Tibial artery (tissue), 1 donor: ENCODE measurements around the genes CD37 and PTH2.

- PRO-cap, result no peak
Measured at GRCh38 chr19:48618399-48619075, 441 bp downstream of the RPL18 start.

GRCh38 chr19:48629466-48630670 is 7.3 kb downstream of the DBP start:
- PRO-cap, result no peak

DNA sequence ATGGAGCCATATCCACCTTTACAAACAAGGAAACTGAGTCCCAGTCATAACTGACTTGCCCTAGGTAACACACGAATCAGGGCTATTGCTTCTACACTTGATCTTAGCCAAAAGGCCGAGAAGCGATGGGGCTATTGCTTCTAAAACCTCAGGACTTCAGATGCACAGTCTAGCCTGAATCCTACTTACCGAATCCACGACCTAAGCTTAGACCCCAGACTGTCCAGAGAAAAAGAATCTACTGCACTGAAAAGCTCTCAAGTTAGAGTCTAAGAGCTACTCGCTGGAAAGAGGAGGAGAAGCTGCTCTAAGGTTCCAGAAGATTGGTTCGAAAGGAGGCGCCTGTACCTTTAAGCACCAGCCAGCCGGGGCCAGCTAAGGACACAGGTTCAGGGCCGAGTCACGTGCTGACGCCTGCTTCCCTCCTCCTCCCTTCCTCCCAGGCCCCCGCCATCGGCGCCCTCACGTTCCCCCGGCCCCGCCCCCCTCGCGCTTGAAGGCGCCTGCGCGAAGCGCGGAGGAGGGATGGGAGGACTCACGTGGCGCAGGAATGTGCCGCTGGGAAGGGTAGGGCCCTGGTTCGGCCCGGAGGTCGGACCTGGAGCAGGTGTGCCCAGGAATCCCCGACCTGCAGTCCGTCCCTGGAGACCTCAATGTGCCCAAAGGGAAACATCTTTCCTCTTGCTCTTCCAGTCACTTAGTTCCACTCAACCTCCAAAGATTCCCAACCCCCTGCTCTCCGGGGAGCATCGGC is 2.8 kb downstream of the DBP start:
- PRO-cap, result unidirectional peak, plus-strand start at position 496 of the sequence

- PRO-cap, result bidirectional peak, plus-strand start at chr19:48646726, minus-strand start at chr19:48646375
Measured at GRCh38 chr19:48646557-48646911, 547 bp upstream of the CA11 start.

GRCh38 chr19:48806332-48807589 is 4.1 kb downstream of the BCAT2 start:
- PRO-cap, result no peak

DNA sequence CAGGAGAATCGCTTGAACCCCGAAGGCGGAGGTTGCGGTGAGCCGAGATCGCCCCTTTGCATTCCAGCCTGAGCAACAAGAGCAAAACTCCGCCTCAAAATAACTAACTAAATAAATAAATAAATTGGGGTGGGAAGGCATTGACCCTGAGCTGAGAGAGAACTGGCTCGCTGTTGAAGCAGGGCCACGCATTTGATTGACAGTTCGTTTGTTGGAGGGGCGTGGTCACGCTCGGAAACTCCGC is 276 bp upstream of the PPP1R15A start:
- PRO-cap, result bidirectional peak, plus-strand start outside the sequence, minus-strand start at position 164 of the sequence

DNA sequence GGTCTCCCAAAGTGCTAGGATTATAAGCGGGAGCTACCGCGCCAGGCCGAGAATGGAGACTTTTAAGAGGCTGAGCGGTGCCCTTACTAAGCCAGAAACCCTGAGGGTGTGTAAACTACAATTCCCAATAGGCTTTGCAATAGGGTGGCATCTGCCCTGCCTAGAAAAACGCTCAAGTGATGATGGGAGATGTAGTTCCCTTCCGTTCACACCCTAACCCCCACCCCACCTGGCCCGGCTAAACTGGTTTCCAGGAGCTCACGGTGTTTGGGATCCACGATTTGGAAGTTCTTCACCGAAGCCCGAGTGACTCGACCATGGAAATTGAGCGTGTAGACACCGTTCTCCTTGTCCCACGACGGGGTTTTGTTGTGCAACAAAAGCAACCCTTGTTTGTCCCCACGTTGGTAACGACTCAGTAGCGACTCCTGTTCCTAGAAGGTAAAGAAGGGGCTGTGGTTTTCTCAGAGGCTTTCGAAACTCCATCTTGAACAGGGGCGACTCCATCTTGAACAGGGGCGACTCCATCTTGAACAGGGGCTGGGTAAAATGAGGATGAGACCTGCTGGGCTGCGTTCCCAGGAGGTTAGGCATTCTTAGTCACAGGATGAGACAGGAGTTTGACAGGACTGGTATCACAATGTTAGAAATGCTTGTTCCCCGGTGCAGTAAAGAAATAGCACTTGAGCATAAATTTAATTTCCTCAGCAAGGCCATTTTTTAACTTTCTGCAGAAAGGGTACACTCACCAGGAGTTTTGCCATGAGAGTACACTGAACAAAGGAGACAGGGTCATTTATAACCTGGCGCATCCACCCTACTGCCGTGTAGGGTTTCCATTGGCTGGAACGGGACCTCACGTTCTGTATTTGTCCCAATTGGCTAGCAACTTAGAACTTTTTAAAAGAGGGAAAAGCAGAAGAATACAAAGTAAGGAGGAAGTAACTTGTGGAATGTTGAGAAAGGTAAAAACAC is 9.8 kb downstream of the PPP1R15A start:
- PRO-cap, result no peak

DNA sequence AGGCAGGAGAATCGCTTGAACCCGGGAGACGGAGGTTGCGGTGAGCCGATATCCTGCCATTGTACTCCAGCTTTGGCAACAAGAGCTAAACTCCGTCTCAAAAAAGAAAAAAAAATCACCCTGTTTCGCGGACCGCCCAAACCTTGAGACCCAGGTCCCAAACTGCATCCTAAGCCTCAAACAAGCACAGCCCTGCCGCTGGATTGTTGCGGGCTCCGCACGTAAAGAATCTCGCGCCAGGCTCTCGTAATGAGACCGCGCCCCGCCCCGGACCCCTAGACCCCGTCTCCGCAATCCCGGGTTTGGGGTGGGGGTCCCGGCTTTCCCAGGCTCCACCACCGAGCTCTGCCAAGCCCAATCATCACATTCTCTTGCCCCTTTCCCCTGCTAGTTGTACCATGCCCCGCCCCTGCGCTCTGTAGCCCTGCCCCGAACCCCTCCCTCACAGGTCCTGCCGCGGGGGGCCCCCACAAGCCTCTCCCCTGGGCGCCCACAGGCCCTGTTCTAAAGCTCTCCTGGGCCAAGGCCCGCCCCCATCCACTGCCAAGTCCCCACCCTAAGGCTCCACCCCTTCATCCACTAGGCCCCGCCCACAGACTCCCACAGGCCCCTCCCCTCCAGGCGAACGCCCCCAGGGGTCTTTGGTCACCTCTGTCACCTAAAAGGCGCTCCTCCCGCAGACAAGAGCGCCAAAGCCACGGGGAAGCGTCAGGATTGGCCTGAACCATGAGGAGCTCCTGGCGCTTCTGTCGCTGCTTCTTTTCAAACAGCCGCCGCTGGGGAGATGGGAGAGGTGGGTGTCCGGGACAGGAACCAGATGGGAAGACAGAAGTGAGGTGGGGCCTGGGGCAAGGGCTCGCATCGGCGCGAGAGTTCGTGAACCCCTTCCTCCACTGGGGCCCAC is 2.5 kb downstream of the TULP2 start:
- PRO-cap, result no peak

DNA sequence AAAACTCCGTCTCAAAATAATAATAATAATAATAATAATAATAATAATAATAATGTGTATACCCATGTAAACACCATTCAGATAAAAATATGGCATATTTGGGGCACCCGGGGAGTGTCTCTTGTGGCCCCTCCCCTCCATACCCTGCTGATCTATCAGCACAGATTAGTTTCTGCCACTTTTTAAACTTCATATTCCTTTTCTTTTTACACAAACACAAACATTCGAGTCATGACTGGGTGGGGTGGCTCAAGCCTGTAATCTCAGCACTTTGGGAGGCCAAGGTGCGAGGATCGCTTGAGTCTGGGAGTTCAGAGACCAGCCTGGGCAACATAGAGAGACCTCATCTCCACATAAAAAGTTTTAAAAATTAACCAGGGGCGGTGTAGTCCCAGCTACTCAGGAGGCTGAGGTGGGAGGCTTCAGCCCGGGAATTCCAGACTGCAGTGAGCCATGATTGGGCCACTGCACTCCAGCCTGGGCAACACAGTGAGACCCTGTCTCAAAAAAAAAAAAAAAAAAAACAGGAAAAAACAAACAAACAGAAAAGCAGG is 776 bp upstream of the BAX start:
- PRO-cap, result no peak

- PRO-cap, result no peak
Measured at GRCh38 chr19:48960652-48961310, 4.3 kb upstream of the FTL start.

DNA sequence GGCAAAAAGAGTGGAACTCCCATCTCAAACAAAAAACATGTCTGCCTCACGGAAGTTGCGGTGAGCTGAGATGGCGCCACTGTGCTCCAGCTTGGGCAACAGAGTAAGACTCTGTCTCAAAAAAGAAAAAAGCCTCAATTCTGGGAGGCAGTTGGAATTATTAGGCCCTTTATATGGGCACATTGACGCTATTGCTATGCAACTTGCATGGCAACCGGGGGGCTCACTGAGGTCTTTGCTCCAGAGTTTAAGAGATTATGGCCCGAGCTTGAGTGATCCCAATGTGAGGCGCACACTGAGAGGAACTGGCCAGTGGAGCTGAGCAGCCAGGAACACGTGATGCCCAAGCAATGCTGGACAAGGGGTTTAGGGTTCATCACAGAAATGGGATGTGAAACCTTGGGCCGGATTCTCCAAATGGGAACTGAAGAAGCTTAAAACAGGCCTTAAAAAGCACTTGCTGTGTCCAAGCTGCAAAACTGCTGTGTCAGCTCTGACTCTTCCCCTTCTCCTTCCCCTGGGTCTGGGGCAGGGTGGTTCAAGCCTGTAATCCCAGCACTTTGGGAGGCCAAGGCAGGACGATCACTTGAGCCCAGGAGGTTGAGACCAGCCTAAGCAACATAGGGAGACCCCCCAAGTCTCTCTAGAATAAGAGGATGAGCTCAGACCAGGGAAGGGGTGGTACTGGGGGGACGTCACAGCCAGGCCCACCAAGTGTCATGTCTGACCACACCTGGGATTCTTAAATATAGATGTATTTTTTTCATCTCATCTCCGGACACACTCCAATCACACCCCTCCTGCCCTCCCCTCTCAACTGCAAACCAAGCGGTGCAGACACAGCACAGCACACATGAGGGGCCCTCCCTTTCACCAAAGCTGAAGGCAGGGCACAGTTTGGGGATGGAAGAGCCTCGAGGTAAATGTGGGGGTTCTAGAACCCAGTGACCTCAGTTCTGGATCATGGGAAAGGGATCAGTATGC is 2.6 kb downstream of the FTL start:
- PRO-cap, result no peak

GRCh38 chr19:49017534-49018645 is 999 bp upstream of the LHB start:
- PRO-cap, result no peak

GRCh38 chr19:49103640-49104968 is 10.1 kb upstream of the LIN7B start:
- PRO-cap, result no peak

- PRO-cap, result no peak
Measured at GRCh38 chr19:49116378-49116928, 2.3 kb downstream of the LIN7B start.

GRCh38 chr19:49155701-49156533 is 721 bp upstream of the HRC start:
- PRO-cap, result no peak

GRCh38 chr19:49334857-49336338 is at the start of gene CD37:
TSS of gene CD37 (plus strand) at chr19:49335406.
- PRO-cap, result no peak

DNA sequence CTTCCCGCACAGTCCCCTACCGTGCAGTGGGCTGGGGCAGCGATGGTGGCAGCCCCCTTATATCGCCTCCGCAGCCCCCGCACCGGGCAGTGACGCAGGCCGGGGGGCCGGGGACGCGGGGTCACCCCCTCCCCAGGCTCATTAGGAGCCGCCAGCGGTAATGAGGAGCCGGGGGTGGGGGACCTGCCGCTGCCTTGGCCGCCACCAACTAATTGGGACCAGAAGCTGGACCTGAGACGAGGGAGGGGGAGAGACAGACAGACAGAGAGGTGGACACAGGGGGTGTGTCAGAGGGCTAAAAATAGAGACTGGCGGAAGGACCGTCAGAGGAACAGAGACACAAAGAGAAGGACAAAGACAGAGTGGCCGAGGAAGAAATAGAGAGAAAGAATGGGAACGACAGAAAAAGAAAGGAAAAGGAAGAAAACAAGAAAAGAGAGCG is at the start of gene PTH2:
Gene PTH2 (minus strand): TSS at position 20 of the 442 bp plus-strand sequence.
- PRO-cap, result no peak

- PRO-cap, result no peak
Measured at GRCh38 chr19:49428269-49428619, 3.1 kb downstream of the GFY start.

DNA sequence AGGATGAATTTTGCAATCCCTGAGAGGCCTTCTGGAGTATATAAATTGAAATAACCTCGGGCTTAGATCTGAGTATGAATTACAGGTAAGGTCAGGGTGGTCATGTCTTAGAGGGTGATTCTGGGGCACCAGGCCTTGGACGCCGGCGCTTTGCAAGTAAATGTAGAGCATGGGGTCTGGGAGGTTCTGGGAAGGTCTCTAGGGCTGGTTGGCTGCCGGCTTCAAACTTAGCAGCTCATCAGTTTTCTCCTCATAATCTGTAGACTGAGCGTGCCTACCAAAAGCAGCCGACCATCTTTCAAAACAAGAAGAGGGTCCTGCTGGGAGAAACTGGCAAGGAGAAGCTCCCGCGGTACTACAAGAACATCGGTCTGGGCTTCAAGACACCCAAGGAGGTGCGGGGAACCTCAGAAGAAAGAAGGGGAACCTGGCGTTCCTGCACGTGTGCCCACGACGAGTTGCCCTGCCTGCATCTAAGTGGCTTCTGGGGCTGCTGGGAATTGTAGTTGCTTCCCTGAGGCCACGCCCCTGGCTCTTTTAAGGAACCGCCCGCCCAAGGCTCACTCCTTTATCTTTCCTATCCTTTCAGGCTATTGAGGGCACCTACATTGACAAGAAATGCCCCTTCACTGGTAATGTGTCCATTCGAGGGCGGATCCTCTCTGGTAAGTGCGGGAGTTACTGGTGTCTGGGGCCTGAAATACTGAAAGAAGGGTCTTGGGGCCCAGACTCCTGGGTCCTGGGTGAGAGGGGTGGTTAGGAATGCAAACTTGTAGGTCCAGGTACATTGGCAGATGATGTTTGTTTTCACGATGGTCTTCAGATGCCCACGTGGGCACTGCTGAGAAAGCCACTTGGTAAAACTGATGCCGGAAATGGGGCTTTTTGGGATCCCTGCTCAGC is 948 bp downstream of the RPS11 start:
- PRO-cap, result unidirectional peak, minus-strand start at position 450 of the sequence

DNA sequence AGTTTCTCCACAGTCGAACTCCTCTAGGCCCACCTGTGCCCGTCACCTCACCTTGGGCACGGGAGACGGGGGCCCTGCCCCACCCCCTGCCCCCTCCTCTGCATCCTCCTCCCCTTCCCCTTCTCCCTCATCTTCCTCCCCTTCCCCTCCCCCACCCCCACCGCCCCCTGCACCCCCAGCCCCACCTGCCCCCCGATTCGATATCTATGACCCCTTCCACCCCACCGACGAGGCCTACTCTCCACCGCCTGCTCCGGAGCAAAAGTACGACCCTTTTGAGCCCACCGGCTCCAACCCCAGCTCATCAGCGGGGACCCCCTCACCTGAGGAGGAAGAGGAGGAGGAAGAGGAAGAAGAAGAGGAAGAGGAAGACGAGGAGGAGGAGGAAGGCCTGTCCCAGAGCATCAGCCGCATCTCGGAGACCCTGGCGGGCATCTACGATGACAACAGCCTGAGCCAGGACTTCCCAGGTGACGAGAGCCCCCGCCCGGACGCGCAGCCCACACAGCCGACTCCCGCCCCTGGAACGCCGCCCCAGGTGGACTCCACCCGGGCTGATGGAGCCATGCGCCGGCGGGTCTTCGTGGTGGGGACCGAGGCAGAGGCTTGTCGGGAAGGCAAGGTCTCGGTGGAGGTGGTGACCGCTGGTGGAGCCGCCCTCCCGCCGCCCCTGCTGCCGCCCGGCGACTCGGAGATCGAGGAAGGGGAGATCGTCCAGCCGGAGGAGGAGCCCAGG is 9.0 kb downstream of the SCAF1 start:
- PRO-cap, result no peak